Parietal lobe (tissue), 2 donors: ENCODE data around the genes PDE6G and RAC3.

- RAMPAGE, long total RNA = no peak
Observed at GRCh38 chr17:81491233-81491605, 21.4 kb downstream of the ACTG1 start.

DNA sequence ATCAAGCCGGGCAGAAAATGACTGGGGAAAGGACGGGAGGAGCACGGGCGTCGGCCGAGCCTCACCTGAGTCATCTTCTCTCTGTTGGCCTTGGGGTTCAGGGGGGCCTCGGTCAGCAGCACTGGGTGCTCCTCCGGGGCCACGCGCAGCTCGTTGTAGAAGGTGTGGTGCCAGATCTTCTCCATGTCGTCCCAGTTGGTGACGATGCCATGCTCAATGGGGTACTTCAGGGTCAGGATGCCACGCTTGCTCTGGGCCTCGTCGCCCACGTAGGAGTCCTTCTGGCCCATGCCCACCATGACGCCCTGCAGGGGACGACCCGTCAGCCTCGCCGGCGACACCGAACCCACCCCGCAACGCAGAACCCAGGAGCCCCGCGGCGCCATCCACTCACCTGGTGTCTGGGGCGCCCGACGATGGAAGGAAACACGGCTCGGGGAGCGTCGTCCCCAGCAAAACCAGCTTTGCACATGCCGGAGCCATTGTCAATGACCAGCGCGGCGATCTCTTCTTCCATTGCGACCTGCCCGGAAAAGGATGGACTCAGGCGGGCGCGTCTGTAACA, 679 bp downstream of the ACTG1 start:
- RAMPAGE, long total RNA = no peak

DNA sequence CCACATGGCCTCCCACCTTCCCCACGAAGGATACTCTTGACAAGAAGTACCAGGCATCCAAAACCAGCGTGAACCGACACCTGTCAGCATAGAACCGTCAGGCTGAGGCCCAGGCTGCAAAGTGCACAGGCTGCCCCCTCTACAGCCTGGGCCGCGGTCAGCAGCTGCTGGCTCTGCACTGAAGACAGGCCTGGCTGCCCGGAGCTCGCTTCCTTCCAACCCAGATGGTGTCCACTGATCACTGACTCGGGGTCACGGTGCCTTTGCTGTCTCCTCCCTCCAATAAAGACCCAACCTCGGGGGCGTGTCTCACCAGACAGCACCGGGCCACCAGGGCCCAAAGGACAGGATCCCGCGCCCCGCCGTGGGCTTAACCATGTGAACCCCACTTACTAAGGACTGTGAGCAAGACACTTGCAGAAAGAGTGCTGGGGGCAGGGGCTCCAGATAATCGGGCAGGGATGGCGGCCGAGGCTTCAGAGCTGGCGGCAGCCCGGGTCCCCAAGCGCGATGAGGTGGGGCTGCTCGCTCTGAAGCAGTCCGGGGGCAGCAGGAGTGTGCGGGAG, 731 bp downstream of the FAAP100 start:
- RAMPAGE, long total RNA = no peak

- RAMPAGE, long total RNA = no peak
Observed at GRCh38 chr17:81555695-81556608, 3.8 kb upstream of the FAAP100 start.

DNA sequence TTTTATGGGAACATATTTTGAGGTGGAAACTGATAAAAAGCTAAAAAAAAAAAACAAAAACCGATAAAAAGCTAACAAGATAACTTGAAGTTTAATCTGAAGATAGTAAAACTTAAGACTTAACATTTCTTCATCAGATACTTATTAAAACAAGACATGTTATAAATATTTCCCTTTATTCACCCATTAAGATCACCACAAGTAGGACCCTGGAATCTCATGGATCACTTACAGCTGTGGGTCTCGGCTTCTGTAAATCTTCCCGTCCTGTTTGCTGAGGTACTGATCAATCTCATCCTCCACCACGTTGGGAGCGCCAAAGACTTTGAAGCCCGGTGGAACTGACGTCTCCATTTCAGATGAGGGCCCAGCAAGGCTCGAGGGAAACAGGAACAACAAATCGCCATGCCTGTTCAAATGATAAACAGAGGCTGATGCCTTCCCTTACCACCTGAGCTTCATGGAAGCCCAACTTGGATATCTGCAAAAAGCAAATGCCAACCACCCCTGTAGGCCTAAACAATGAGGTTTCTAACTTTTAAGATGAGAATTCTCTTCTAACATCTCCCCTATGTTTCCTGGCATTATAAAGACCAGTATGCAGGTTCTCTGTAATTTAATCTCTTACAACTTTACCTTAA, 23.7 kb downstream of the NPLOC4 start:
- RAMPAGE, long total RNA = no peak

GRCh38 chr17:81656491-81656700, at the start of gene PDE6G:
TSS of gene PDE6G (minus strand) at chr17:81656542.
- RAMPAGE, long total RNA = no peak

DNA sequence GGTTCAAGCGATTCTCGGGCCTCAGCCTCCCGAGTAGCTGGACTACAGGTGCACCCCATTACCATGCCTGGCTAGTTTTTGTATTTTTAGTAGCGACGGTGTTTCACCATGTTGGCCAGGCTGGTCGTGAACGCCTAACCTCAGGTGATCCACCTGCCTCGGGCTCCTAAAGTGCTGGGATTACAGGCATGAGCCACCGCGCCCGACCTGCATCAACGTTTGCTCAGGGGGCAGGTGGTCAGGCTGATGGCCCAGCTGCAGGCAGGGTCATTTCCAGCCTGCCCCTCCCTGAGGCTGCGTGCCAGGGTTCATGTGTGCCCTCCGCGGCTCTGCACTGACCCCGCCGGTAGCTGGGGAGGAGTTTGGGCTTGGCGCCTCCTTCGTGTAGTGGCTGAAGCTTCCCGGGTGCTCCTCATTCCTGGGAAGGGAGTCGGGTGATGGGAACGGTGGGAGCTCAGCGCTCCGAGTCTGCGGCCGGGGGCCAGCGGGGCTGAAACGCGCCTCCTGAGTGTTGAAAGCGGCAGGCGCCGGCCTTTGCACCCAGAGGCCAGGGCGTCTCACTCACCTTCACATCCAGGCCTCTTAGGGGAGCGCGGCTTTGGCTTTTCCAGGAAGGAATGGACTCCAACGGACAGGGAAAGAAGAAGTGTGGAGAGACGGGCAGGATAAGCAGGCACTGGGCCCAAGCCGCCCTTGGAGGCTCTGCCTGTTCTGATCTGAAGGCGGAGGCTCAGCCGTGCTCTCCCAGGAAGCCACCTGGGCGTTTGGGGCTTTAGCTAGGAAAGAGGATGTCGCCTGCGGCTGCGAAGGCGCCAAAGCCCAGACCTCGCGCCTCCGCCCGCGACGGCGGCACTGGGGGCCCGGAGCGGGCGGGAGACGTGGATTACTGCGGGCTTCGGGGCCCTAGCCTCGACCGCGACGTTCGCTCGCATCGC, 680 bp upstream of the MRPL12 start:
- RAMPAGE, long total RNA = no peak

DNA sequence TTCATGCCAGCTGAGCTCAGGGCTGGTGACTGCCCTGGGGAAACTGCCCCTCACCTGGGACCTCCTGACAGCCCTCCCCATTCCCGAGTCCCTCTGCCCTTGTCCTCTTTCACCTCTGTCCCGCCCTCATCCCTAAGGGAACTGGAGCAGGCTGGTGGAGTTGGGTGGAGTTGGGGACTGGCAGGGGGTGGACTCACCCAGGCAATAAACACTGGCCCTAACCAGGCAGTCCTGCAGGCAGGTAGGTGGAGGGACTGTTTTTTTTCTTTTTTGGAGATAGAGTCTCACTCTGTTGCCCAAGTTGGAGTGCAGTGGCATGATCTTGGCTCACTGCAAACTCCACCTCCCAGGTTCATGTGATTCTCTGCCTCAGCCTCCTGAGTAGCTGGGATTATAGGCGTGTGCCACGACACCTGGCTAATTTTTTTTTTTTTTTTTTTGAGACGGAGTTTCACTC, 11.7 kb downstream of the GCGR start:
- RAMPAGE, long total RNA = no peak

DNA sequence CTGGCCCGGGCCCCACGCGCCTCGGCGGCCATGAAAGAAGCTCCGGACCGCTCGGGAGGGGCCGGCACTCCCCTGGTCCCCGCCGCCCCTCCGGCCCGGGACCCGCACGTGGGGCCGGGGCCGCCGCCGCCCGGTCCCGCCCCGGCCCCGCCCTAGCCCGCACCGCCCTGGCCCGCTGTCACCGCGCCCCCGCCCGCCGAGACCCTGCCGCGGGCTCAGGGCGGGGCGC, 267 bp downstream of the ARHGDIA start:
- RAMPAGE, long total RNA = no peak

GRCh38 chr17:81912139-81913283, 1.3 kb upstream of the PCYT2 start:
- RAMPAGE, long total RNA = no peak

GRCh38 chr17:81913965-81915055, 3.1 kb upstream of the PCYT2 start:
- RAMPAGE, long total RNA = no peak

- RAMPAGE, long total RNA = no peak
Observed at GRCh38 chr17:81916226-81917224, 1.5 kb downstream of the SIRT7 start.

DNA sequence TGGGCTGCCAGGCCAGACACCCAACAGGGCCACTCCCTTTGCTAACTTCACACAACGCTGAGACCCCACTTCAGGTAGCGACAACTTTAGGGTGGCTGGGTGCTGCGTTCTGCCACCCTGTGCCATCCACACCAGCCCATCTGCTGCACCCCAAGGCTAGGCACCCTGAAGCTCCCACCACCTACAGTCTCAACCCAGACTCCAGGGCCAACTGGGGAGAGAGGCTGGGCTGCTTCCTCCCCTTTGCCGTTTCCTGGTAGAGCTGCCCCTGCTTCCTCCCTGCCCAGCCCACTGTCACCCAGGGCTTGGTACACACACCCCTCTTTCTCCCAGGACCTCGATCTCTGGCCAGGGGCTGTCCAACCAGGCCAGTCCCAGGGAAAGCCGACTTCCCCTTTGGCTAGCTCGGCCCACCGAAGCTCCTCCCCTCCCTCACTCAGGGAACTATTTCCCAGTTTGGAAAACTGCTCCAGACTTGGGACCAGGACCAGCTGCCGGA, 1.3 kb downstream of the MAFG start:
- RAMPAGE, long total RNA = no peak

DNA sequence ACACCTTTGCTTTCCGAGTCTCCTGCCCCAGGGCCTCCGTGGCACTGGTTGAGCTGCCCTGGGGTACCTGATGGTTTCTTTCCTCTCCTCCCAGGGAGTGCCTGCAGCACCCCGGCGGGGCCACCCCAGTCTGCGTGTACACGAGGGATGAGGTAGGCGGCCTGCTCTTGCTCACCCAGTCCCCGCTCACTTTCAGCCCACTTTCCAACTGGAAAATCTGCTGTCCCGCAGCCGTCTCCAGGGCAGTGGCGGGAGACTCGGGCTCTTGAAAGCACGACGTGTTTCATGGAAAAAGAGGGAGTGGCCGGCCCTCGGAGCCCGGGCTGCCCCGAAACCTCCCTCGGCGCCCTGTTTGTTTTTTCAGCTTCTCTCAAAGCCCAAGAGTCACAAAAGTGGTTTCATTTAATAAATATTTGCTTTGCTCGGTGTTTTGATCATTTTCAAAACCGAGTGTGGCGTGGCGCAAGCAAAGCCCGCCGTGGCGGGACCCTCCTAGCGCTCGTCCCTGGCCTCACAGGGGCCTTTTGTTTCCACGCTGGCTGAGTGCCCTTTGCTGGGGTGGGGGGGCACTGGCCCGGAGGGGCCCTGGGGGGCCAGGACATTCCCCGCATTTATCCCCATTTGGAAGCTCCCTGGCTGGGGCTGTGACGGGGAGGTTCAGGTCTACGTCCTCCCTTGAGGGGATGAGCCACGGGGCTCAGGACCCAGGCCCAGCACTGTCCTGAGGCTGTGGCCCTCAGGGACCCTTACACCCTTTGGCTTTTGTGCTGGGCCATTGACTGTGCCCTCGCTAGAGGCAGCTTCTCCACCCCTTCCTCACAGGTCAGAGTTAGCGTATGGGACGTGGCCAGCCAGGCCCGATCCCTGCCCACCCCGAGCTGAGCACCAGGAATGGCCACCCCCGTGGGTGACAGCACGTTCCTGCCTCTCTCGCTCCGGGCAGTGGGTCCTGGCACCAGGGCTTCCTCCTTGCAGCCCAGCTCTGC, 17.6 kb downstream of the ASPSCR1 start:
- RAMPAGE, long total RNA = no peak

DNA sequence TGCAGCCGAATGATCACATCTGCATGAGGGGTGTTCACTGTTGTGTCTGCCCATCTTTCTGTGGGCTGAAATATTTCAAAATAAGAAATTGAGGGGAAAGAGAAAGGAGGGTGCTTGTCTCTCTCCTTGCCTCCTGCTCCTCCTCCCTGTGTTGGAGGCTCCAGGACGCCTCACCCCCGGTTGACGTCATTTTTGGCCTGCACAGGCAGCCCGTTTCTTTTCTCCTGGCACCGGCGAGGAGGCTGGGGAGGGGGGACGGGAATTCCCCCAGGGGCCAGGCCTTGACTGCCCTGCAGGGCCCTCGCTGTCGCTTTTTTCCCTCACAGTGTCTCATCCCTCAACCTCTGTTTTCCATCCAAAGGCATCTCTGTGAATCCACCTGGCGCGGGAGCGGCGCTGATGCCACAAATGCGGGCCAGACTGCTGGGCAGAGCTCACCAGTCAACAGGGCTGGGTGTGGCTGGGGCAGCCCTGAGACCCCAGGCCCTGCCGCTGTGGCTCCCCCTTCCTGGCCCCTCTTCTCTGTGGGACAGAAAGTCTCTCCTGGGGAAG, 16.2 kb downstream of the CENPX start:
- RAMPAGE, long total RNA = no peak

DNA sequence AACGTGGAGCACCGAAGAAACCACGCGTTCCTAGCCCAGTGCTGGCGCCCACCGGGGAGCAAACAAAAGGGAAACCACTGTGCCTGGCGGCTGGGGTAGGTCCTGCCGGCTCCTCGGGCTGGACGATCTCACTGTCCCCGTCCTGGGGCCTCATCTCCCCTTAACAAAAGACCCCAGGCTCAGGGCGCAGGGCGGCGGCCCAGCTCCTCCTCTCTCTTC, 447 bp downstream of the CENPX start:
- RAMPAGE, long total RNA = no peak

DNA sequence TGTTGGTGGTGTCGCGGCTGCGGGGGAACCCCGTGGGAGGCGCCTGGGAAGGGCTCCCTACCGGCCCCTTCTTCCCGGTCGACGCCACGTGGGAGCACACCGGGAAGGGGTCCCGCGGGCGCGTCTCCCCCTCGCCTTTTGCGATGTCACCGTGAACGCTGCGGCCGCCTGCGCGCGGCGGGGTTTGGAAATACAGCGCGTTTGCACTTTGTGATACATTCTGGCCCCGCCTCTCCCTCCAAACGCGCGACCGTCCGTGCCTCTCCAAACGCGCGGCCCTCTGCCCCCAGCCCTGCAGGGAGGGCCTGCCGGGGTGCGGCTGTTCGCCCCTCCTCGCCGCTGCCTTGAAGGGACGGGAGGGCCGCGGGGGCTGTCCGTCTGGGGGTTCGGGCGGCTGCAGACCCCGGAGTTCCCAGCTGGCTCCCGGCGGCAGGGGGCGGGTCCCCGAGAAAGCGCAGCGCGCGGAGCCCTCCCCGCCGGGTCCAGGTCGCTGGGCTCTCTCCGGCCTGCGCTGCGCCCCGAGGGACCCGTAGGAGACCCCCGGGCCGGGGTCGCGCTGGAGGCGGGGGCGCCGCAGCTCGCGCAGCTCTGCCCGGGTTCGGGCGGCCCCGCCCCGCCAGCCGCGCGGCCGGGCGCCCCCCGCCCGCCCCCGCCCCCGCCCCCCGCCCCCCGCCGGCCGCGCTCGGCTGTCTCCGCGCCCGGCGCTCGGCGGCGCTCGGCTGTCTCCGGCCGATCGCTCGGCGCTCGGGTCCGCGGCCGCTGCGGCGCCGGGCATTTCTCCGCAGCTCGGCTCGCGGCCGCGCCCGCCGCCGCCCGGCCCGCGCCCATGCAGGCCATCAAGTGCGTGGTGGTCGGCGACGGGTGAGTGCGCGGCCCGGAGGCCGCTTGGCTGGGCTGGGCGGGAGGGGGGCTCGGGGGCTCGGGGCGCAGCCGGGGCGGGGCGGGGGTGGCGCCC, at the start of gene RAC3:
RAC3 (plus strand) TSS at position 743 of the 955 bp plus-strand sequence.
- RAMPAGE, long total RNA = no peak

- RAMPAGE, long total RNA = no peak
Observed at GRCh38 chr17:82058142-82058991, 6.7 kb downstream of the GPS1 start.

DNA sequence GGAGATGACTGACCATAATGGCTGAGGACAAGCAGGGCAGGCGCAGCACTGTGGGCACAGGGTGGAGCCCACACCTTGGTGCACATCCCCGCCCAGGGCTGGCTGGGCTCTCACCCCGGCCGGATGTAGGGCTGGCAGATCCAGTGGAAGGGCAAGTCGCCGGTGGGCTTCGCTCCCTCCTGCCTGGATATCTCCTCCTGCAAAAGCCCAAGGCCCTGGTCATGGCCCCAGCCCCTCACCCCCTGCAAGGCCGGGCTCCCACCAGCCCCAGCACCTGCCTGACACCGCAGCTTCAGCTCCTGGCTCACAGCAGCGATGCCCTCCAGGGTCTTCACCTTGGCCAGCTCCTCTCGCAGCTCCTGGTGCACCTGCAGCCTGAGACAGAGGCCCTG, 5.0 kb downstream of the DUS1L start:
- RAMPAGE, long total RNA = no peak

DNA sequence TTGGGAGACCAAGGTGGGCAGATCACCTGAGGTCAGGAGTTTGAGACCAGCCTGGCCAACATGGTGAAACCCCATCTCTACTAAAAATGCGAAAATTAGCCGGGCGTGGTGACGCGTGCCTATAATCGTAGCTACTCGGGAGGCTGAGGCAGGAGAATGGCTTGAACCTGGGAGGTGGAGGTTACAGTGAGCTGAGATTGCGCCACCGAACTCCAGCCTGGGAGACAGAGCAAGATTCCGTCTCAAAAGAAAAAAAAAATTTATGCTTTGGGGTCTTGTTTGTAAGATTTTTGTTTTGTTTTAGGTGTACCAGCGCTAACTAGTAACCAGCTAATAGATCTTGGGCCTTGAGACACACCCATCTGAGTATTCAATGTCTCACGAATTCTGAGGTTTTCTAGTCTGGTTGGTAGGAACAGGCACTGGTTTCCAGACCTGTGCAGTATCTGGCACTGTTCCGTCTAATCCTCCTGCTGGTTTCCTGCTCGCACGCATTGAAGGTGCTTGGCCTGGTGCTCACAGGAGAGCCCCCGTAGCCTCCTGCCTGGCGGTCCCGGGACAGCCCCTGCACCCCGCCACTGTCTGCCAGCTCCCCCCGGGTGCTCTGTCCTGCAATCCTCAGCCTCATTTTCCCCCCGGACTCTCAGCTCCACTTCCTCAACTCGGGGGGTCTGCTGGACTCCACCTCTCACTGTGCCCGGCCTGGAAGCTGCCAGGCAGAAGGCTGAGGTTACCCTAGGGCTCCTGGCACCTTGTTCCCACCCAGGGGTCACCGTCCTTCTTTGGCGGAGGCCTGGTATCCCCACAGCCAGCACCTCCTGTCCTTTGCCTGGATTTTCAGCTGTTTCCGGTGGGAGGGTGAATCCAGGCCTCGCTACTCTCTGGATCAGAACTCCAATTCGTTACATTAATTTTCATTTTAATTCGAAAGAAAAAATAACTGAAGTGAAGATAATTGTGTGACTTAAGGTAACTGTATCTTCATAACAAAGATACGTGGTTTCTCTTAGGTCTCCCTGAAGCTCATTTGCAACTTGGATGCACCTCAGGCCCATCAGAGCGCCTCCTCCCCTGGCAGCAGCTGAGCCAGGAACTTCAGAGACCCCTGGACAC, 10.7 kb upstream of the DUS1L start:
- RAMPAGE, long total RNA = no peak